Bronchial lymph node (tissue), 1 donor: ENCODE data around the genes MYL2 and ERP29.

DNA sequence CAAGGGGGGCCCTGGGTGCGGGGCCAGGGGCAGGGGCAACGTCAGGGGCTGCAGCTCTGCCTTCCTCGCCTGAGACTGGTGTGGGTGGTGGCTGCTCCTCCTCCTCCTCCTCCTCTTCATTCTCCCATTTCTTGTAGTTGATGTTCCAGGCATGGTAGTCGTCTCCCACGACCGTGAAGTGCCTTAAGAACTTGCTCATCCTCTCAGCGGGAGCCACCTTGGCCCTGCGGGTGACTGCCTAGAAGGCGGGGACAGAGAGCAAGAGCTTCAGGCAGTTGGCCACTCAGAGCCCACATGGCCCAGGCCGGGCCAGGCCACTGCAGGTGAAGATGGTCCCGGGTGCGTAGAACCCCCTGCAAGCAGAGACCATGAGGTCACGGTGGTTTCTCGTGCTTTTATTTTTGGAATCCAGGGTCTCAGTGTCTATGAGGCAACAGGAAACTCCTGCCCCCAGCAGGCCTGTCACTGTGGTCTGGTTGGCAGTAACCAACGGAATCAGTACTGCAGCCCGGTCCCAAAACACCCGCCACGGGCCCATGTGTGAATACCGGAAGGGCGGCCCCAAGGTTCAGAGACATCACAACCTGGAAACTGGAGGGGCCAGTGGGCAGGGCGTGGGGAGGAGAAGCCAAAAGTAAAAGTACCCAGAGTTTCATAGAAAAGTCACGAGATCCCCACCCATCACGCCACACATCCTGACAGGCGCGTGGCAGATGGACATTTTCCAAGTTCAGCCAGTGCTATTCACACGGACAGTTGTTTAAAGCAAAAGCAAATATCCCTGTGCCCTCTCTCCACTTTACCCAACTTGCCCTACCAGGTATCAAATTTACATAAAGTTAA, 27.5 kb downstream of the HVCN1 start:
- PRO-cap: bidirectional peak, plus-strand start at position 498 of the sequence, minus-strand start at position 370 of the sequence

GRCh38 chr12:110717881-110719035, 24.4 kb downstream of the PPP1CC start:
- PRO-cap: no peak

- PRO-cap: no peak
These were observed at the start of gene MYL2 for GRCh38 chr12:110920511-110920867. Gene MYL2, minus strand, starts transcription at chr12:110920579.

DNA sequence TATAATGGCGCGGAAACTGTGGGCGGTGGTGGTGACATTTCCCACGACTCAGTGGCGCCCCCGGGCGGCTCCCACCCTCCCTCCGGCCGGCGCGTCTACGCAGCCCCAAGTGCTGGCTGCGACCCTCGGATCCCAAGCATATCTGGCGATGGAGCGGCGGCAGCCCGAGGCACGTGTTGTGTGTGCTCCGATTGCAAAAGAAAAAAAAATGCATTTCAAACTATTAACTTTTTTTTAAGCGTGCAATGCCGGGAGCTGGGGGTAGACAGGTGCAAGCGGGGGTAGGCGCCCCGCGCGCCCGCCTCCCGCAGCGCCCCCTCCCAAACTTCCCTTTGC, 664 bp upstream of the CUX2 start:
- PRO-cap: no peak

- PRO-cap: unidirectional peak, plus-strand start at chr12:111405035
These were observed 1.1 kb upstream of the SH2B3 start for GRCh38 chr12:111404505-111405204.

- PRO-cap: no peak
These were observed 2.4 kb downstream of the SH2B3 start for GRCh38 chr12:111407976-111408720.

GRCh38 chr12:111409236-111409599, 3.5 kb downstream of the SH2B3 start:
- PRO-cap: no peak

DNA sequence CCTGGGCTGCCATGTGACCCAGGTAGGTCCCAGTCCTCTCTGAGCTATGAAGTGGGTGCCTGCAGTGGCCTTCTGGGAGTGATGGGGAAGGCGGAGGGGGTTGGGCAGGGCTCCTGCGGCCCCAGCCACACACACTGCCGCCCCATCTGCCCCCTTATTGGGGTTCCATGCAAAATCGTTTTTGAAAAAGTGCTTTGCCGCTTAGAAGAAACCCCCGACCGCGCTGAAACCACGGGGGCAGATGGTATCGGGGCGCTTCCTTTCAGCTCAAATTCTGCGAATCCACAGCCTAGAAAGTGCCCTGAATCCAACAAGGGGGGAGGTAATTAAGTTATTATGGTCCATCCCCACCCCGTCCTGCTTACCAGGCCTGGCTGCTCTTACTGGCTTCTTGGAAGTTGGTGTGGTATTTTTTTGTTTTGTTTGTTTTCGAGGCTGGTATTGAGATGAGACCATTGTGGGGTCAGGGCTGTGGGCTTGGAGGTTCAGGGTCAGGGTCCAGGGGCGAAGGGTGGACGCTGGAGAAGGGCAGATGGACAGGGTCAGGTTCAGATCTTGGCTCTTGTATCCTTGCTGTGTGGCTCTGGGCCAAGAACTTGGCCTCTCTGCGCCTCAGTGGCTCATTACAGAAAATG, 24.5 kb downstream of the SH2B3 start:
- PRO-cap: no peak

GRCh38 chr12:111432344-111433171, 26.8 kb downstream of the SH2B3 start:
- PRO-cap: no peak

DNA sequence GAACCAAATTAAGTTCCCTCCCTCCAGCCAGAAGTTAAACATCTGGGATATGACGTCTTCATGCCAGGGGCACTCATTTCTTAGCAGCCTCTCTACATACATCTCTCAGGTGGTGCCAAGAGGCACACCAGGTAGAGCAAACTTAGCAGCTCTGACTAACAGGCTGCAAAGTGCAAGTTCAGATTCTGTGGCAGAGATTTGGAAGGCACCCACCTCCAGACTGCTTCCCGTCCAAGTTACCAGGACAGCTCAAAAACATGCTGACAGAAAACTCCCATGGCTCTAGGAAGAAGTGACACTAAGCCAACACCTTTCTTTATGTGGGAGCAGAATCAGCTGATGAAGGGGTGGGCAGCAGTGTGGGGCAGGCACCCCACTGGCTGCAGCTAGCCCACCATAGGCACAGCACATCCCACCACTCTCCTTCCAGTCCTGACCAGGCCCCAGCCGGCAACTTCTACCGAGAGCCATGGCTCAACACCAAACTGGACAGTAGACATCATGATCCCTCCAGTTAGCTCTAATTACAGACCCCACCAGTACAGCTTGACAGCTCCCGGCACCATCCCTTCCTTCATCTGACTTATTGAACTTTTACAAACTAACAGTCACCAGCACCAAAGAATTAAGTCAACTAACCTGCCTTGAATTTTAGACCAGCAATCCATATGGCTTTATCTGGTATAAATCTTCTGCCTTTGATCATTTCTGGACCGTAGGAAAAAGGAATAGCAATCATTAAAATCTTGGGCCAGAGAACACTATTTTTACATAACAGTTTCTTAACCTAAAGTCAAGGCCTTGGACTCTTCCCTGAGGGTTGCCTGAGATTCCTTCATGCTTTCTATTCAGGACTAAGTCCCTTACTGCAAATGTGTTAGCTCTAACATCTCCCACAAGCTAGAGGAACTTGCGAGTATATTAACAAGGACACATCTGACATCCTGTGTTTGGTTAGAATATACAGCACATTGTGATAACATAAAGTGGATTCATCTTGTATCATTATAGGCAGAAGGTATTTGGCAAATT, 45.1 kb downstream of the SH2B3 start:
- PRO-cap: no peak

GRCh38 chr12:111519107-111520198, 79.7 kb downstream of the ATXN2 start:
- PRO-cap: no peak

- PRO-cap: bidirectional peak, plus-strand start at chr12:111775783, minus-strand start at chr12:111775645
These were observed 8.9 kb downstream of the ALDH2 start for GRCh38 chr12:111775198-111776554.

DNA sequence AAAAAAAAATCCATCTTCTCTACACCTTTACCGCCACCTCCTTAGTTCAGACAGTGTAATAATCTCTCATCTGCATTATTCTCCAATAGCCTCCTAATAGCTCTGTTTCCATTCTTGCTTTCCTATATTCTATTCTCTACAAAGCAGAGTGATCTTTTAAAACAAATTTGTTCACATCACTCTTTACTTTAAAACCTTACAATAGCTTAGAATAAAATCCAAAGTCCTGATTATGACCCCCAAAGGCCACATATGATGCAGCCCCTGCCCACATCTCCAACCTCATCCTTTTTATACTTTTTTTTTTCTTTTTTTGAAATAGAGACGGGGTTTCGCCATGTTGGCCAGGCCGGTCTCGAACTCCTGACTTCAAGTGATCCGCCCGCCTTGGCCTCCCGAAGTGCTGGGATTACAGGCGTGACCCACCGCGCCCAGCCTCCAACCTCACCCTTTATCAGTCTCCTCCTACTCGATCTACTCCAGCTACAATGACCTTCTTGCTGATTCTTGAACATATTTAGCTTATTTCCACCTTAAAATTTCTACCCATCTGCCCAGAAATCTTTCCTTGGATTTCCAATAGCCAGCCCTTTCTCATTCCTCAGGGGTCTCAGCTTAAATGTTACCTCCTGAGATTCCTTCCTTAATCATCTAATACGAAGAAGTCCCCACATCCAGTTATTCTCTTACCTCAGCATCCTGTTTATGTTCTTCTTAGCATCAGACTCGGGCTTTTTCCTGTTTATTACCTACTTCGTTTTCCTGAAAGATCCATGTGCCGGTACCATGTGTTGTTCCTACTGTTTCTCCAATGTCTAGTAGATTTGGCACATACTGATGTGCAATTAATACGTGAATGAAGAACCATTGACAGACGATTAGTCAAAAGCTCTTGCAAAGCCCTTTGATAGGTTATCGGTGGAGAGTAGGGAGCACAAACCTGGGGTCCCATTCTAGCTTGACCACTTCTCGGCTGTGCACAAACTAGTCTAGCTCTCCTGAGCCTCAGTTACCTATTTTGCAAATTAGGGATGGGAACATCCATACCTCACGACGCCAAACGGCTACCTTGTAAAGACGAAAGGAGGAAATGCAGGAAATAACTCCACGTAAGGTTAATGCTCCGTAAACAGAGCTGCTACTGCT, 1.0 kb upstream of the MAPKAPK5 start:
- PRO-cap: bidirectional peak, plus-strand start at position 765 of the sequence, minus-strand start at position 653 of the sequence

GRCh38 chr12:111885651-111886119, 43.7 kb downstream of the MAPKAPK5 start:
- PRO-cap: no peak

GRCh38 chr12:111898557-111899263, 56.7 kb downstream of the MAPKAPK5 start:
- PRO-cap: no peak

DNA sequence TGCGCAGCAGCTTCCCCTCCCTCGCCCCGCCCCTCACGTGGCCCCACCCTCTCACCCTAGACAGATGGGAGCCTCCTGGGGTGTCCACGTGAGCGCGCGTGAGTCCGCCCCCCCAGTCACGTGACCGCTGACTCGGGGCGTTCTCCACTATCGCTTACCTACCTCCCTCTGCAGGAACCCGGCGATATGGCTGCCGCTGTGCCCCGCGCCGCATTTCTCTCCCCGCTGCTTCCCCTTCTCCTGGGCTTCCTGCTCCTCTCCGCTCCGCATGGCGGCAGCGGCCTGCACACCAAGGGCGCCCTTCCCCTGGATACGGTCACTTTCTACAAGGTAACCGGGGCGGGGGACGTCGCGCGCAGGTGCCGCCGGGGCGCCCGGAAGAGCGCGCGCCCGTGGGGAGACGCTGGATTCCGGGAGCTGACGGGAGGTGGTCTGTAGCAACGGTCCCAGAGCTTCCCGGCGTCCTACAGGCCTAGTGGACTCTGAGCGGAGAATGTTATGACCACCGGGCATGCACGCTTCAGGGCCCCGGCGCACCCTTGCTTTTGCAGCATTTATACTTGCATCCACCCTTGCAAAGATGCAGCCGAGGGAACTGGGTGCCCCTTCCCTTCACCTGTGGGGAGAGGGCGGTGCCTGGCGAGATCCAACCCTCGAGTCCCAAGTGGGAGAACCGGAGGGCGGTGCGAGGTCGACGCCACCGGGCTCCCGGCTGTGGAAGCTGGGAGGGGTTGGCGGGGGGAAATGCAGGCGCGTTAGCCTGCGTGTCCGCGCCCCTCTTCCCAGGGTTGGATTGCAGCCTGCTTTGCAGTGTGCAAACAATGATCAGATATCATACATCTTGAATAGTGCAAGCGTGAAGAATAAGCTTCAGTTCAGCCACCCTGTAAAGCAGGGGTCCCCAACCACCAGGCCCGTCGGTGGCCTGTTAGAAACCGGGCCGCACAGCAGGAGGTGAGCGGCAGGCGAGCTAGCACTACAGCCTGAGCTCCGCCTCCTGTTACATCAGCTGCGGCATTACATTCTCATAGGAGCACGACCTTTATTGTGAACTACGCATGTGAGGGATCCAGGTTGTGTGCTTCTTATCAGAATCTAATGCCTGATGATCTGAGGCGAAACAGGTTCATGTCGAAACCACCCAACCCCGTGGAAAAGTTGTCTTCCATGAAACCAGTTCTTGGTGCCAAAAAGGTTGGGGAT, at the start of gene ERP29:
Gene ERP29 (plus strand): TSS at position 147 of the 1,203 bp plus-strand sequence.
- PRO-cap: bidirectional peak, plus-strand start at position 173 of the sequence, minus-strand start outside the sequence; unidirectional peak, minus-strand start at position 937 of the sequence; unidirectional peak, minus-strand start at position 992 of the sequence

DNA sequence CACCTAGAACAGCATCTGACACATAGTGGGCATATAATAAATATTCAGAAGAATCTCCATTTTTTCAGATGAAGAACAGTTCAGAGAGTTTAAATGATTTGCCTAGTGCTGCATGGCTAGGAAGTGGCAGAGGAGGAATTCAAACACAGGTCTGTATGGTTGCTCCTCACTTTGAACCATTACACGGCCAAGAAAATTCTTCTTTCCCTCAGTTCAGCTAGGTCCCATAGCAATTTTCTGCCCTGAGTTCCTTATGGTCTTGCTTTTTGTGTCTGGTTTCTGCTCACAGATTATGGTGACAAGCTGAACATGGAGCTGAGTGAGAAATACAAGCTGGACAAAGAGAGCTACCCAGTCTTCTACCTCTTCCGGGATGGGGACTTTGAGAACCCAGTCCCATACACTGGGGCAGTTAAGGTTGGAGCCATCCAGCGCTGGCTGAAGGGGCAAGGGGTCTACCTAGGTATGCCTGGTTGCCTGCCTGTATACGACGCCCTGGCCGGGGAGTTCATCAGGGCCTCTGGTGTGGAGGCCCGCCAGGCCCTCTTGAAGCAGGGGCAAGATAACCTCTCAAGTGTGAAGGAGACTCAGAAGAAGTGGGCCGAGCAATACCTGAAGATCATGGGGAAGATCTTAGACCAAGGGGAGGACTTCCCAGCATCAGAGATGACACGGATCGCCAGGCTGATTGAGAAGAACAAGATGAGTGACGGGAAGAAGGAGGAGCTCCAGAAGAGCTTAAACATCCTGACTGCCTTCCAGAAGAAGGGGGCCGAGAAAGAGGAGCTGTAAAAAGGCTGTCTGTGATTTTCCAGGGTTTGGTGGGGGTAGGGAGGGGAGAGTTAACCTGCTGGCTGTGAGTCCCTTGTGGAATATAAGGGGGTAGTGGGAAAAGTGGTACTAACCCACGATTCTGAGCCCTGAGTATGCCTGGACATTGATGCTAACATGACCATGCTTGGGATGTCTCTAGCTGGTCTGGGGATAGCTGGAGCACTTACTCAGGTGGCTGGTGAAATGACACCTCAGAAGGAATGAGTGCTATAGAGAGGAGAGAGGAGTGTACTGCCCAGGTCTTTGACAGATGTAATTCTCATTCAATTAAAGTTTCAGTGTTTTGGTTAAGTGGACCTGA, 9.0 kb downstream of the ERP29 start:
- PRO-cap: no peak

GRCh38 chr12:112161666-112162521, 36.5 kb downstream of the TRAFD1 start:
- PRO-cap: no peak

GRCh38 chr12:112249891-112250548, 124.7 kb downstream of the TRAFD1 start:
- PRO-cap: no peak

GRCh38 chr12:112705106-112705312, 86.5 kb upstream of the RPH3A start:
- PRO-cap: no peak